Epithelial cell of prostate (primary cell): ENCODE measurements around a stretch of chr7.

GRCh38 chr7:105210516-105211349 is 178.0 kb downstream of the SRPK2 start:
- RRBS, result no CpG with 5 or more reads among the region's 5 CpGs

- RRBS, result no CpG with 5 or more reads among the region's 1 CpG
Observed at GRCh38 chr7:105268879-105269139, 119.9 kb downstream of the SRPK2 start.

DNA sequence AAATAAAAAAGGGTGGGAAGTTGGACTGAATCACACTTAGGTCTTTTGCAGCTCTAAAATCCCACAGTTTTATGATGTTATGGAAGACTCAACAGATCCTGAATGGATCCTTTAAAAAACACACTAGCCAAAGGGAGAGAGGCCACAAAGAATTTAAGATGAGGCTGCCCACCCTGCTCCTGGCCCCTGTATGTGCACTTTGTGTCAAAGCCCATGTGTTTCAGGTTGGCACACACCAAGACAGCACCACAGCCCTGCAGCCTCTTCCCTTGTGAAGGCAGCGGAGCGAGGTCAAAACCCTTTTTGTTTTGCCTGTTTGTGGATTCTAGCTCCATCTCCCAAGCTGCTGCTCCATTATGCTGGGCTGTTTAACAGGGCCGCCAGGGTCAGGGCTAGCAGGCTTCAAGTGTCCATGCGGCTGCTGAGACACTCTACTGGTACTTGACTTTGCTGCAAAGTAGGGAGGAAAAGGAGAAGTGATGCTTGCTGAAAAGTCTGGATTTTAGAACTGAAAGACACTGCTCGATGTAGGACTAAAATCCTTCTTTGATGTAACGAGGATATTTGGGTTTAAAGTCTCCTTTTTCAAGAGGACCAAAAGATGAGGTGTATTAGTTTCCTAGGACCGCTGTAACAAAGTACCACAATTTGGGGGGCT is 142.3 kb upstream of the EFCAB10 start:
- RRBS, result no CpG with 5 or more reads among the region's 7 CpGs

DNA sequence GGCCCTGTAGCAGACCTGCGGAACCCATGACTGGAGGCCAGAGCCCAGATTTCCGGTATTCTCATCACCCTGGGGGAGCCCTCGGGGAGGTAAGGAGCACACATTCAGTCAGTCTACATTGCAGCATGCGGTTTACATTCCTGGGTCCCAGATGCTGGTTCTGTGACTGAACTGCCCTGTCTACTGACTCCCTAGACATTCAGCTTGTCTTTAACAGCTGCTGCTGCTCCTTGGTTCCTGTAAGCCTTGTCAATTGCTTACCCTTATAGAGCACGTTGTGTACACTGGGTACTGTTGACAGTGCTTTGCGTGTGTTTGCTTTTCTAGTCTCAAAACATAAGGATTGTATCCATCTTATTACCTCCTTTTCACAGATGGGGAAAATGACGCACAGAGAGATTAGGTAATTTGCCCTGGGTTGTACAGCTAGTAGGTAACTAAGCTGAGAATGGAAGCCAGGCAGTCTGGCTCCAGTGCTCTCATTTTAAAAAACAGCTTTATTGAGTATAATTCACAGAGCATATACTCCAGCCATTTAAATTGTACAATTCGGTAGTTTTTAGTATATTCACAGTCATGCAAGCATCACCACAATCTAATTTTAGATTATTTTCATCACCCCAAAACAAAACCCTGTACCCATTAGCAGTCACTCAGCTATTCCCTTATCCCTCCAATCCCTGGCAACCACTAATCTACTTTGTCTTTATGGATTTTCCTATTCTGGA is 13.1 kb downstream of the CDHR3 start:
- RRBS, result no CpG with 5 or more reads among the region's 8 CpGs

DNA sequence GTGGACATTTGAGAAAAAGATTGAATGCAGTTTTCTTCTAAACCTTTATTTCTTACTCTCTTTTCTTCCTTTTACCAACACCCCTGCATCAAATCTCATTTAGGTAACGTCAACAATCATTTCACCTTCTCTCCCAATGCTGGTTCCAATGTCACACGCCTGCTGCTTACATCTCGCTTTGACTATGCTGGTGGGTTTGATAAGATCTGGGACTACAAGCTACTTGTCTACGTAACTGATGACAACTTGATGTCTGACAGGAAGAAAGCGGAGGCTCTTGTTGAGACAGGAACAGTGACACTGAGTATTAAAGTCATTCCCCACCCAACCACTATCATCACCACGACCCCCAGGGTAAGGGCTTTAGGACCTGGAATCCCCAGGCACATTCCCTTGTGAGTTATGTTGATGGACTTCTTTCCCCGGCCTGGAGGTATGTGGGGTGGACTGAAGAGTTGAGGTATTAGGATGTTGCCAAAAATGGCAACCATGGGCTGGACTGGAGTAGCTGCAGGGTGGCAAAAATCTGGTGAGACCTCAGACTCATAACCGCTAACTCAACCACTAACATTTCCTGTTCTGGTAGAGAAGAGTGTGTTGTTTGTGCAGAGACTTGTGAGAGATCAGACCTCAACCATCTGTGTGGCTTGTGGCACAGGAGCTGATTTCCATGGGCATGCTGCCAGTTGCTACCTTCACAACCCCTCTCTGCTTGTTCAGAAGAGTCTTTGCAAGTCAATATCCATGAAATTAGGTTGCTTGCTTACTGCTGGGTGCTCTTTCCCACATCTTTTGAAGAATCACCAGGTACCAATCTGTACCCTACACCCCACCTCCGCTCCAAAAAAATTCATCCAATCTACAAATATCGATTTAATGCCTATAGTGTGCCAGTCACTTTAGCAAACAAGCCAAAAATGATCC is 59.3 kb downstream of the CDHR3 start:
- RRBS, result no CpG with 5 or more reads among the region's 10 CpGs

- RRBS, result no CpG with 5 or more reads among the region's 3 CpGs
Observed at GRCh38 chr7:106110004-106110471, 2.1 kb downstream of the SYPL1 start.

GRCh38 chr7:106111196-106111498 is 965 bp downstream of the SYPL1 start:
- RRBS, result no CpG with 5 or more reads among the region's 6 CpGs

- RRBS, result no CpG with 5 or more reads among the region's 7 CpGs
Observed at GRCh38 chr7:106139570-106140504, 27.7 kb upstream of the SYPL1 start.

- RRBS, result no CpG with 5 or more reads among the region's 2 CpGs
Observed at GRCh38 chr7:106182006-106182208, 69.8 kb upstream of the SYPL1 start.

- RRBS, result no CpG with 5 or more reads among the region's 2 CpGs
Observed at GRCh38 chr7:106260522-106261486, 24.0 kb downstream of the NAMPT start.

- RRBS, result no CpG with 5 or more reads among the region's 6 CpGs
Observed at GRCh38 chr7:106270257-106271221, 14.2 kb downstream of the NAMPT start.

DNA sequence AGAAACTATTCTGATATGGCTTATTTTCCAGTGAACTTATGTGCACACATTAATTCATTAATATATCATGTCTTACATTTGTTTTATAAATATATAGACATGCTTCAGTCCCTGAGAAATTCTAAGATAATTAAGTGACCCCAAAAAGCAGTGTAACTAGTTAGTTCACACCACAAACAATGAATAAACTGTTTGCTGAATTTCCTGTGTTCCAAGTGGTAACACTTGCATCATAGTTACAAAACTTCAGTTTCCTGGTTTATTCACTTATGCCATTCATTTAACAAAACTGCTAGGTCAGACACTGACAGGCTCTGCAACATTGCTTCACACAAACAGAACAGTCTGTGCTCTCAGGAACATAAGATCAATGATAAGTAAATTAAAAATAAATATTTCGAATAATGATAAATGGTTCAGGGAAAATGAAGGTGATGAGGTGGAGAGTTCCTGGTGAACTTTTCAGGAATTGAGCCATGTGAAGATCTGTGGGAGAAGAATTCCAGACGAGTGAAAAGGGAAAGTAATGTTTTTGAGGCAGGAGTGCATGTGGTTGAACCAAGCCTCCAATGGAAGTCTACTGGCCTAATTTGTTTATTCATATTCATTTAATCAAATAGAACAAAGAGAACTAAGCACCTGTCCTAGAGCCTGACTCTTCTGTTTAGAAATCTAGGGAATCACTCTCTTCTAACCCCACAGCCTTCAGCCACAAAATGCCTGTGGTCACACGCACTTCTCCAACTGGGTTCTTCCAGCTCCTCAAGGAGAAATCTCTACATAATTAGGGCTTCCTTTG is 133.4 kb upstream of the NAMPT start:
- RRBS, result no CpG with 5 or more reads among the region's 3 CpGs

GRCh38 chr7:106518987-106519392 is 142.0 kb downstream of the CCDC71L start:
- RRBS, result no CpG with 5 or more reads among the region's 6 CpGs

DNA sequence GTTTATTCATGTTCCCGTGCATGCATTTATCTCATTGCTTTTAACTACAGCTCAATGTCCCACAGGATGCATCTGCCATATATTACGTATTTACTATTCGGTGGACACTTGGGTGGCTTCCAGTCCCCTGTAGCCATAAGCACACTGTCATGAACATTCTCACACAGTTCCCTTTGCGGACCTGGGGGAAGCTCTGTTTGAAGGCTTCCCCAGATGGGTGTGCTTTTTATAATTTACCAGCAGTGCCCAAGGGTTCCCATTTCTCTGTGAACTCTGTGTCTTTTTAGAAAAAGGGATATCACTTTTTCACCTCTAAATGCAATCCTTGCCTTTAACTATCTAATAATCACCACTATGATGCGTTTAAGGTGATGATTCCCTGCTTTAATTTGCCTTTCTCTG is 122.2 kb downstream of the CCDC71L start:
- RRBS, result no CpG with 5 or more reads among the region's 5 CpGs

DNA sequence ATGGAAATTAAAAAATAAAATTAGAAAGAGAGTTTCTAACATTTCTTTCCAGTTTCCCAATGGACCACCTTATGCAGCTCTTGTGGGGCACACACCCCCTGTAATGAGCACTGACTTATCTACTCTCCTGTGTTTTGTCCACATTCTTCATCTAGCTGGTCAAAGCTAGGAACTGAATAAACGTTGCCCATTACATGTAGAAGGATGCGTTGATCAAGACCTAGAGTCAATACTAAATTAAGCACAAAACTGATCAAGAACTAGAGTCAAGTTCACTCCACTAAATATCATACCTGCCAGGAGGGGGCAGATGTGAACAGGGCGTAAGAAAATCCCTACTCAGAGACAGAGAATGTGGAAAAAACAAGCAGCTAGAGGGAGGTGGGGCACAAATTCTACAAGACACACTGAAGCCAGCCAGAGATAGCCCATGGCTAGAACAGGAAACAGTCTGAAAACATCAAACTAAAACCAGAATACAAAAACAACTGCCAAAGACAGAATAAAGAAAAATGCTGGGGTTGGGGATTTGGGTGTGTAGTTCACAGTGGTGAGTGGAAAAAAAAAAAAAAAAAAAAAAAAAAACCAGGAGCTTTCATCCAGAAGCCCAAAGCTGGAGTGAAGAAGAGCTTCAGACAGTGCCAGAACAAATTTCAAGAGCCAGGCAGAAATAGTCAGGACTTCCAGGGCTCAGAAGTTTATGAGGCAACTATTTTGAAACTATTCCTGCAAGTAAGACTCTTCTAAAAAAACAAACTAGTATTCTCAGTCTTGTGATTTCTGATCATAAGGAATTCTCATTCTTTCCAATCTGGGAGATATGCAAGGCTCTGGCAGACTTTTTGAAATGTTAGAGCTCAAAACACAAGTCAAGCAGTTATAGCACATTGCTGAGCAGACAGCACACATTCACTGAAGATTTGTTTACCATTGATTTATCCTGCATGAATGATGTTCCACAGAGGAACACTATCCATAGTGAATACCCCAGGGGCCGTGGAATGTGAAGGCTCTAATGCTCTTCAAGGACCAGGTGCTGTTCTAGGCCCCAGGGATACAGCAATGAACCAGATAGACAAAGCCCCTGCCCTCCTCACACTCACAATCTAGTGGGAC is 118.2 kb downstream of the CCDC71L start:
- RRBS, result no CpG with 5 or more reads among the region's 4 CpGs

GRCh38 chr7:106747302-106747712 is 86.3 kb upstream of the CCDC71L start:
- RRBS, result no CpG with 5 or more reads among the region's 3 CpGs

DNA sequence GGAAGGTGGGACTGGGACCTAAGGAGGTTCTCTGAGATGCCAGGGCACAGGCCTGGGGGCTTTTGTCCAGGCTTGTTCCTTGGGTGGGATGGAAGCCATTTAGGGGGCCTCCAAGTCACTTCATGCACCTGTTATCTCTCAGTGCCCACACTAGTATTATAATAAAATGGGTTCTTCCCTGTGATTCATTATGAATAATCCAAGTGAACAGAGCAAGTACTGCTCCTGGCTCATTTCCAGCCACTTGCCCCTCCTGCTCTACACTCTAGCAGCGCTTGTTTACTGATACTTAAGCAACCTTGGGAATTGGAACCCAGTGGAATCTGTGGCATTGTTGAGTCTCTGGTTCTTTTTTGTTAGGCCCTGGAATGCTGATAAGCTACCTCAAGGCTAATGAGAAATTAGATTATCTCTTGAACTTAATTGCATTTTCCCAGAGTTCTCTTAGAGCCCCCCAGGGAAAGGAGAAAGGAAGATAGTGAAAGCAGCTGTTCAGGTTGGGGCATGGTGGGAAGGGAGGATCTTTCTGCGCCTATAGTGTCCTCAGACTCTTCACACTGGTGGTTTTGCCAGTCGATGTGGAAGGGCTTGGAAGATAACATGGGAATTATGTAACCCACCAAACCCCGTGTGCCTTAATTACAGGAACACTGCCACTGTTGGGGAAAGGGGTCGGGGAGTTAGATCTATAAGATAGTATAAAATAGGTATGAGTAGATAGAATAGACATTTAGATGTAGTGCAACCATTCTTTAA is 34.1 kb downstream of the PRKAR2B start:
- RRBS, result no CpG with 5 or more reads among the region's 5 CpGs

DNA sequence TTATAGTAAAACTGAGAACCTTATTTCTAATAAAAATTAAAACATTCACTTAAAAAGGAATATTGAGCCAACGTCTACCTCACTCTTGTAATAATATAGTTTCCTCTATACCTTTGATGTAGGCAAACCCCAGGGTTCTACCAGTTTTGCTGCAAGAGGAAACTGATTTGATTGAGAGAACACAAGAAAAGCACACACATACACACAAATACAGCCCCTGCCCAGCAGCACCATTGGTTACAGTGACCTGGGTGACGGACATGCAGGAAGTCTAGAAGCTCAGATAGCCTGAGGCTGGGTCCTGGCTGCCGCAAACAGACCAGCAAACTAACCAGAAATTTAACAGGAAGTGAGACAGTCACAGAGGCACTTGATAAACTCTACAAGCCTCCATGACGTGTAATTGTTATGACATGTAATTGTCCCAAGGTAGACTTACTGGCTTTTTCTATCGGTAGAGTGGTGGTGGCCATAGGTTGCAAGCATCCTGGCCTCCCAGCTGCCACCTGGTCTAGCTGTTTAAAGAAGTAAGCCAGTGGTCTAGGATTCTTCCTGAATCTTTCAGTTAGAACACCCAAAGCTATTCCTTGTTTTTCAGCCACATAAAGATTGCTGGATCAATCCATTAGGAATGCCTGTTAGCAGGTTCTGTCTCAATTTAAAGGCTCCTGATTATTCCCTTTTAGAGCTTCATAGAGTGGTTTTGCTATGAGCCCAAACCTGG is 58.9 kb downstream of the PRKAR2B start:
- RRBS, result no CpG with 5 or more reads among the region's 5 CpGs

- RRBS, result no CpG with 5 or more reads among the region's 5 CpGs
Observed at GRCh38 chr7:107167550-107167983, 1.2 kb upstream of the HBP1 start.